Thyroid gland (tissue), 7 donors: Measurements from ENCODE around the gene RAB2B.

DNA sequence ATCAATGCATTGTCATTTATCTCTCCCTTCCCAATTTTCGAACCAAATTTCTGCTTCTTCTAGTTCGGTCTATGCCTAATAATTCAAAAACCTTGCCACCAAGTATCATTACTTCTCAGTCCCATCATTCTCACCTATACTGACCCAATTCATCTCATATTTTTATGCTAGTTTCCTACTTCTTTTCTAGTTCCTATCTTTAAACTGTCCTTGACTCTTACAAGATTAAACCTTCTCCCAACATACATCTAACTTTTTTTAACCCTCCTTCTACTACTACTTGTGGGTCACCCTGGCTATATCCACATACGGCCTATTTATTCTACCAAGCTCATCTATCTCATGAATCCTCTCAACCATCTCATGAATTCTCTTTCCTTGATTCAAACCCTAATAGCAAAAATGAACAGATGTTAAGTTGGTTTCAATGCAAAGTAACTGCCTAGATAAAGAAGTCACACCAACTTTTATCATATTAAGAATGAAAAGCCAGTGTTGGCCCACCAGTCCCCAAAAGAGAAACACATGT lies 21.3 kb downstream of the CHD8 start:
- PRO-cap, 2 experiments = no peak in any of the 2 experiments
- RAMPAGE, long total RNA, 5 experiments = no peak in any of the 5 experiments

- PRO-cap, 2 experiments = peak in 2 of 2 experiments; most common plus-strand start chr14:21476611 (in 1); most common minus-strand start chr14:21476627 (in 1)
- RAMPAGE, long total RNA, 5 experiments = start-site peak on the minus strand in 4 of 5 experiments, at chr14:21476595-21477014 at its widest, 15 to 92 reads per replicate
These were observed at the start of gene RAB2B for GRCh38 chr14:21476401-21477139. TSS of gene RAB2B (minus strand) at chr14:21476959.

- PRO-cap, 2 experiments = no peak in any of the 2 experiments
- RAMPAGE, long total RNA, 5 experiments = no peak in any of the 5 experiments
These were observed 590 bp downstream of the SALL2 start for GRCh38 chr14:21525406-21526105.

DNA sequence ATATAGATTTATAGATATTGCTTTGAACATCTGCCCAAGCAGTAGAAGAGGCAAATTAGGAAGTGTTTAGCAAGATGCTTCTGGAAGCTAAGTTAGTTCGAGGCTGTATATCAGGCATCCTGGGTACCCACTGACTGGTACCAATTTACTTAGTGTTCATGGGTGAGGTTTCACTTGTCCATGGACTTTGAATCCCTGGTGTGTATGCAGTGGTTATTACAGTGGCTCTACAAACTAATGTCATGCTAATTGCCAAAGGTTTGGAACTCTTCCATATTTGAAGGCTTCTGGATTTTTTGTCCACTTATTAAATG lies 315 bp upstream of the OR4E2 start:
- PRO-cap, 2 experiments = no peak in any of the 2 experiments
- RAMPAGE, long total RNA, 5 experiments = no peak in any of the 5 experiments

- PRO-cap, 2 experiments = no peak in any of the 2 experiments
- RAMPAGE, long total RNA, 5 experiments = no peak in any of the 5 experiments
These were observed 46.2 kb upstream of the OR4E1 start for GRCh38 chr14:21719770-21720221.

DNA sequence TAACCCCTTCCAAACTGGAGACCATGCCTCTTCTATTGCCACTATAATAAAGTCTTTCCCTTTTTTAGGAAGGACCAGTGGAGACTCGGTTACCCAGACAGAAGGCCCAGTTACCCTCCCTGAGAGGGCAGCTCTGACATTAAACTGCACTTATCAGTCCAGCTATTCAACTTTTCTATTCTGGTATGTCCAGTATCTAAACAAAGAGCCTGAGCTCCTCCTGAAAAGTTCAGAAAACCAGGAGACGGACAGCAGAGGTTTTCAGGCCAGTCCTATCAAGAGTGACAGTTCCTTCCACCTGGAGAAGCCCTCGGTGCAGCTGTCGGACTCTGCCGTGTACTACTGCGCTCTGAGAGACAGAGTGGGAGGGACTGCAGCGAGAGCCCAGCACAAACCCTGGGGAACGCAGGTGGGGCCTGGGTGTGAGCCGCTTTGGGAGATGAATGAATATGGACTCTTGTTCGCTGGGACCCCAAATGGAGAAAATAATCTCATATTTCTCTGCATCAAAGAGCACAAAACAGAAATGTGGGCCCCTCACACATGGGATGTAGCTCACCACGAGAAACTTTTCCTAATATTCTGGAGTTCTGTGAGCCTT lies 329.8 kb upstream of the OR4E1 start:
- PRO-cap, 2 experiments = no peak in any of the 2 experiments
- RAMPAGE, long total RNA, 5 experiments = no peak in any of the 5 experiments

DNA sequence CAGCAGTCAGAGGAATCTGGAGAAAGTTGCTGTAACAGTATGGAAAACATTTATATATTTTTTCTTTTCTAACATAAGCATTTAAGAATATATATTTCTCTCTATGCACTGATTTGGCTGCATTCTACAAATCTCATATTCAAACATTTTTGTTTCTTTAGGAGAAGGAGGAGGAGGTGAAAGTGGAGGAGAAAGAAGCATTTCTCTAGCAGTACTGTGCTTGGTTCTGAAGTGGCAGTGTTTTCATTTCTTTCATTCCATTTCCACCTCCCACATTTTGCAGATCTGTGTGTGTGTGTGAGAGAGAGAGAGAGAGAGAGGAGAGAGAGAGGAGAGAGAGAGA lies 378.4 kb upstream of the OR4E1 start:
- PRO-cap, 2 experiments = peak in 1 of 2 experiments; most common minus-strand start position 218 of the sequence (in 1)
- RAMPAGE, long total RNA, 5 experiments = no peak in any of the 5 experiments

DNA sequence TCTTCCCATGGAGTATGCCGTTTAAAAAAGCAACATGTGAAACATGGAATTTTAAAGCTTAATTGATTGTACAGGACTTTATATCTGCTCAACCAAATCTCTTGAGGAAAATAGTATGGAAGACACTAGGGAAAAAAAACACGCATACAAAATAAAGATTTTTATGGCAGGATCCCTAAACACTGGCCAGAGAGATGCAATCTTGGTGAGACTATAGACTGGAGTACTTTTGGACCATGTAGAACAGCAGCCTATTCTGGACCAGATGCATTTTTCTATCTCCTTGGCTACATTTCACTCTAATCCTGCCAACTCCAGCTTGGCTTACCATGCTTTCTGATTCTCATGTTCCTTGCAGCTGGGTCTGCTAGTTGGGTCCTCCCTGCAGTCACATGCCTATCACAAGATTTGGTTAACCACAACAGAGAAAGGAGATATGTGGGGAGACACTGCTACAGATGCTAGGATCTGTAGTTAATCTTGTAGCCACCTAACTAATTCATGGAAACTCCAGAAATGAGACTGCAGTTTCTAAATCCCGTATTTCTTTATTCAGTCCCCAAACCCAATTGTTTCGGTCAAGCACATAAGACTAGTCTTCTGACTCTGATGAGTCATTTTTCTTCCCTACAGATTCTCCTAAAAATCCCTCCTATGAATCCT lies 410.8 kb downstream of the DAD1 start:
- PRO-cap, 2 experiments = peak in 1 of 2 experiments; most common plus-strand start position 421 of the sequence (in 1); most common minus-strand start position 245 of the sequence (in 1)
- RAMPAGE, long total RNA, 5 experiments = no peak in any of the 5 experiments

DNA sequence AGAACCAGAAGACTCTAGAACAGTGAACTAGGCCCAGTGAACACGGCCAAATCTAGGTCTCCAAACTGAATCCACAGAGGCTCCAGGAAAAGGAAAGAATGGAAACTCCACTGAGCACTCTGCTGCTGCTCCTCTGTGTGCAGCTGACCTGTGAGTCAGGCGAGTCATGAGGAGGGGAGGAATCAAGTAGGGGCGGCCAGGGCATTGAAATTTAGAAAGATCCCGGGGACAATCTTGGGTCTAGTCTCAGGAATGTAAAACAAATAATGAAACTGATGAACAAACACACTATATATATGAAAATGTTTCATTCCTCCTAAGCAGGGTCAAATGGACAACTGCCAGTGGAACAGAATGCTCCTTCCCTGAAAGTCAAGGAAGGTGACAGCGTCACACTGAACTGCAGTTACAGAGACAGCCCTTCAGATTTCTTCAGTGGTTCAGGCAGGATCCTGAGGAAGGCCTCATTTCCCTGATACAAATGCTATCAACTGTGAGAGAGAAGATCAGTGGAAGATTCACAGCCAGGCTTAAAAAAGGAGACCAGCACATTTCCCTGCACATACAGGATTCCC lies 323.3 kb downstream of the DAD1 start:
- PRO-cap, 2 experiments = no peak in any of the 2 experiments
- RAMPAGE, long total RNA, 5 experiments = no peak in any of the 5 experiments

DNA sequence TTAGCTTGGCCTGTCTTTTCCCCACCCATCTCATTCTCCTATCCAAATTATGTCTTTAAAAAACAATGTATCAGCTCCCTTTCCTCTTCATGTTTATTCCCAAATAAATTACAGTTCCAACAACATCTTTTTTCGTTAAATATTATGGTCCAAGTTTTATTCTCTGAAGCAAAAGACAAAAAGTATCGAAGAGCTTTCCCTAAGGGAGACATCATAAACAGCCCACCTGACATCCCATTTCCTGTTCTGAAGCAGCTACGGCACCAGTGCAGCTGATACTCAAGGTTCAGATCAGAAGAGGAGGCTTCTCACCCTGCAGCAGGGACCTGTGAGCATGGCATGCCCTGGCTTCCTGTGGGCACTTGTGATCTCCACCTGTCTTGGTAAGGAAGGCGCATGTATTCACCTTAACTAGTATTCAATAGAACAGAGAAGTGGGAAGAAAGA lies 308.2 kb downstream of the DAD1 start:
- PRO-cap, 2 experiments = no peak in any of the 2 experiments
- RAMPAGE, long total RNA, 5 experiments = no peak in any of the 5 experiments

DNA sequence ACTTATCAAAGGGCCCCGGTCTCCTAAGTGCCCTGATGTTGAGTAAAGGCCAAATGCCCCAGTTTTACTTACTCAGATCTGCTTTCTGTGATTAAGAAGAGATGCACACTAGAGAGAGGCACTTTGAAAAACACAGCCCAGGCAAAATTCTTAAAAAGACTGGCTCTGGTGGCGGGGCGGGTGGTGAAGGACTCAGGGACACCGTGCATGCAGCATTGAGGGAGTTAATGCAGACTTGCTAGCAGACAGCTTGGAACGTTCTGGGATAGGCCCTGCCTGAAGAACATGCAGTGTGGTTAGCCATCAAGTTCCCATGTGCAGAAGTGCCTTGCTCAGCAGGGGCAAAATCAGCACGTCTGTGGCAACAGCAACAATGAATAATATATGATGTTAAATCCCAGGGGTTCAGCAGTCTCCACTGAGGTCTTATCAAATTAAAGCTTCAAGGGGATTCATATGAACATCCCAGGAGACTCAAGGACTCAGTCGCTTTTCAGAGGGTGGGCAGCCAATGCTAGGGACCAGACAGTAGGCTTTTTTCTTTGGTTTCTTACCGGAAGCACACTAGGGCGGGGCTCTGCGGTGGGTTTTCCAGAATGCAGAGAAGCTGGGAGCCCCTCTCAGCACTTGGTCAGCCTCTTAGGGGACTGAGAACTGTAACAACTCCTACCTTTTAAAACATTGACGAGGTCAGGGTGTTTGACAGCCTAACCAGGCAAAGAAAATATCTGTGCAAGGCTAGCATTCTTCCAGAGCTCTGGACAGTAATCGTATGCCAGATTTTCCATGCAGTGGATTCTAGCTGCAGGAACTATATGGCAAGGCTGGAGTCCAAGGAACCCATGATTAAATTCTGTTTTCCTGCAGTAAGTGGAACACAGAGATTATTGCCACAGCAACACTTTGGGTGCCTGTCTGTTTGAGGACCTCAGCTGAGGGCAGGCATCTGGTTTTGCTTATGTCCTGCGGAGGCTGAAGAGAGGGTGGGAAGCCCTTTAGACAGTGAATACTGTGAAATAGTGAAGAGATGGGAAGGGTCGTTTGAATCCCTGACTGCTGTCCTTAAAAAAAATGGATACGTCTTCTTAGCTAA lies 104.7 kb downstream of the DAD1 start:
- PRO-cap, 2 experiments = no peak in any of the 2 experiments
- RAMPAGE, long total RNA, 5 experiments = no peak in any of the 5 experiments

DNA sequence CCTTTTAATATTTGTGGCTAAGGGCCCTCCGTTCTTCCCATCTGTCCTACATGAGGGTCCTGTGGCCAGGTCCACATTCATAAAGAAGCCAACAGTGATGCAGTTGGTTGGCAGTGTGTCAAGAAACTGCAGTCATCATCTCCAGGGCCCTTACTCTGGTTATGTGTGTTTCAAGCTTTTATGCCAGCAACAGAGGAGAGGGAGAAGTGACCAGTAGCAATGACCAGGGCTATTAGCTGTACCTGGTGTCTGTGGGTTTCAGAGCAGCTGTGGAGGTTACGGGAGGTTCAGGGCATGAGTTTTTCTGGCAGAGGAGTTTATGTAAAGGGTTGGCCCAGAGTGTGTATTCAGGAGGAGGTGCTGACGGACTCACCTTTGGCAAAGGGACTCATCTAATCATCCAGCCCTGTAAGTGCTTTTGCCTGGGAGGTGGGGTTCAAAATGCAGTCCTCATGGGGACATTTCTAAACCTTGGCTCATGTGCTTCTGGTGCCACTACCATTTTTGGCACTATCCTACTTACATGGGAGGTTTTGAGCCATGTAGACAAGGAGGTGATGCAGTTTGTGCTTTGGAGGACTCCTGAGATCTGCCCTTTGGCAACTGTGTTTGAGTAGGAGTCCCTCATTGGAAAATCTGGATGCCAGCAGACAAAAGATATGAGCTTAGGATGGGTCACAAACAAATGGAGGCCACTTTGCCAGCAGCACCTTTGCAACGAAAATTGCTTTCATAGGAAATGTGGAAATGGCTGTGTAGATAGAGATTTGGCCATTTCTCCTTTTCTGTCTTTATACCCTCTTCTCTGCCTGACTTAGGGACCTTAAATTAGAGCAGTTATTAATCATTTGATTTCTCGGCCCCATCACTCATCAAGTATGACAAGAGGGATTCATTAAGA lies 95.2 kb downstream of the DAD1 start:
- PRO-cap, 2 experiments = no peak in any of the 2 experiments
- RAMPAGE, long total RNA, 5 experiments = no peak in any of the 5 experiments

DNA sequence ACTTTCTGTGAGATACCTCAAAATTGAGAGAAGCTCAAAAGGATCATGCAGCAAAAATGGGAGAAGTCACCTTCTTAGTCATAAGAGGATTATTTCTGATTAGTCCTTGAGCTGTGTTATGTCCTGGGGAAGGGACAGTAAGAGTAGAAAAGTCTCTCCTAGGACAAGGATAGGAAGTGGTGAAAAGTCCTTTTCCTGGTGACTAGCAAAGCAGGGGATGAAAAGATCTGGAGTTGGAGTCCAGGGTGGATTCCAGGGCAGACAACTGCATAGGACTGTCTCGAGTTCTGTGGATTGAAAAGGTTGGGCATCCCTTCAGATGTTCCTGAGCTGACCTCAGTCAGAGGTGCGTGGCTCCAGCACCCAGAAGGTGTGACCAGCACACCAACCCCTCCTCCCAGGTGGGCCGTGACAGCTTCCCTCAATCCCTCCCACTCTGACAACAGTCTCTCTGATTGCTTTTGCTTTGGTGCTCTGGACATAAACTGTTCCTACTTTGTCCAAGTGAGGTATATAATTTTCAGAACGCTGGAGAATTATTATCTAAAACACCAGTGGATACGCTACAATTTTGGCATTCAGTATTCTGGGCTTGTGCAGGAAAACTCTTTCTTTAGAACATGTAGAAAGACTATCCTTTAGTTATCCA lies 88.1 kb downstream of the DAD1 start:
- PRO-cap, 2 experiments = no peak in any of the 2 experiments
- RAMPAGE, long total RNA, 5 experiments = no peak in any of the 5 experiments

DNA sequence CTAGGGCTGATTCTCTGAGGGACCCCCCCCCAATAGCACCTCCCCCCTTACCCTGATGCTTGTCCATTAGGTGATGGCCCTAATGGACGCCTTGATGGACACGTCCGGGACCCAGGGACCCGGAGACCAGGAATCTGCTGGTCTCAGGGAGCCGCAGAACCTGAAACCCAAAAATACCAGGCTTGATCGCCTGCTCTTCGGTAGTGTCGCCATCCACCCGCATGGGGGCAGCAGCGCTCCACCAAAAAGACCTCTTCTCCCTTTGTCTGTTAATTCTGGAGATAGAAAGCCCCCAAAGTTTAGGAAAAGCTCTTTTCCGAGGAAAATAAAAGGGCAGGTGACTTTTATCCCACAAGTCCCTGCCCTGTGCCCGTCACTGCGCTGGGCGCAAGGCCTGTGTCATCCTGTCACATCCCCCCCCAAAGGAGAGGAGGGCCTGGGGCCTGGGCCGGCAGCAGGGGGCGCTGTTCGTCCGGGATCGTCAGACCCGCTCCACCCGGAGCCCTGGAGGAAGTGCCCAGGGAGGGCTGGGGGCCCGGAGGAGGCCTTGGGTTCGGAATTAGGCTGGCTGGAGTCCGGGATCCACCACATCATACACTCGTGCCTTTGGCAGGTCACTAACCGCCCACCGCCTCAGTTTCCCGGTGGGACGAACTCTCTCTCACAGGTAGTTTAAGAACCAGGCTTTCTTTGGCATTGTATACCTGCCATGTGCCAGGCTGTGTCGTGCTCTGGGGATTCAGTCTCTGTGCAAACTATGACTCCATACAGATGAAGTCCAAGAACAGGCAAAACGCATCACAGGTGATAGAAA lies 31.9 kb downstream of the DAD1 start:
- PRO-cap, 2 experiments = peak in 1 of 2 experiments; most common plus-strand start position 467 of the sequence (in 1)
- RAMPAGE, long total RNA, 5 experiments = no peak in any of the 5 experiments

- PRO-cap, 2 experiments = no peak in any of the 2 experiments
- RAMPAGE, long total RNA, 5 experiments = no peak in any of the 5 experiments
These were observed 402 bp upstream of the ABHD4 start for GRCh38 chr14:22597739-22598057.

- PRO-cap, 2 experiments = no peak in any of the 2 experiments
- RAMPAGE, long total RNA, 5 experiments = no peak in any of the 5 experiments
These were observed 17.8 kb downstream of the SLC7A7 start for GRCh38 chr14:22797331-22797922.

DNA sequence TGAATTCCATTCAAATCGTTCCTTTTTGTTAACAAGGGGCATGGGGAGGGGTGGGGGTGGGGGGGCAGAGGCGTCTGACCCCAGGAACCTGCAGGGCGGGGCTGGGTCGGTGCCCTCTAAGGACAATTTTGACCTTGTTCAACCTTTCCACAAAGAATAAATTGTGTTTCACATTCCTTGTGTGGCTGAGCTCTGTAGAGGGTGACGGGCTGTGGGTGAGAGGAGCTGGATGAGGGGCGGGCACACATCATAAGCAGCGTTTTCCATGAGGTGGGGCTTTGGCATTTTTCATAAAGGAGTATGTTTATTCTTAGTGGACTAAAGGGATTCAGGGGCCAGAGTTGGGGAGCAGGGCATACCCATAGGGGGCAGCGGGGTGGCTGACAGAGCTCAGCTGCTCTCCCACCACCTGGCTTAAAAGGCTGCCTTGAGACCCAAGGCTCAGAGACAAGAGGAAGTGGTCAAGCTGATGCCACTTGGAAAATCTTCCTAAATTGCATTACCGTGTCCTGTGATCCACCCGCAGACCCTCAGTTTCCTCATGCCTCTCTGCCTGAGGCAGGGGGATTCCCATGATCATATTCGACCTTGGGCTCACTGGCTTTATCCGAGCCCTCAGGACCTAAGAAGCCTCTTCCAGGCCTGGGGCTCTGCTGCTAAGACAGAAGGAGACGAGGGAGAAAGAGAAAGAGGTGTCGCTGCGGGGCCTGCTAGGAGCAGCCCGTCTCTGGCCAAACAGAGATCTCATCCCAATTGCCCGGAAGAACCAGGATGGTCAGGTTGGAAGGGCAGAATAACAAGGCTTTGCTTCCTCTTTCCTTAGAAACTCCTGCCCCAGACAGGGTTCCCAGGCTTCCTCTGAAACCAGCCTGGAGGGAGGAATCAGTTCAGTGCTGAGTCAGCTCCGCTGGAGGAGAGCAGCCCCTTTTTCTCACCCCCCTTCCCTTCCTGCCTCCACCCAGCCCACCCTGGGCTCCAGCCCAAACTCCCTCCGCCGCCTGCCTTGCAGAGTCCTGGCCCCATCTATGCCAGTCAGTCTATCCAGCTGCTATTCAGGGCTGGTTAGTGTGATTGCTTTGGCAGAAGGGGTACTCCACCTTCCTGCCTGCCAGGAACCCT lies 11.6 kb downstream of the MMP14 start:
- PRO-cap, 2 experiments = no peak in any of the 2 experiments
- RAMPAGE, long total RNA, 5 experiments = no peak in any of the 5 experiments

- PRO-cap, 2 experiments = no peak in any of the 2 experiments
- RAMPAGE, long total RNA, 5 experiments = no peak in any of the 5 experiments
These were observed 17.0 kb downstream of the MMP14 start for GRCh38 chr14:22853528-22853714.

DNA sequence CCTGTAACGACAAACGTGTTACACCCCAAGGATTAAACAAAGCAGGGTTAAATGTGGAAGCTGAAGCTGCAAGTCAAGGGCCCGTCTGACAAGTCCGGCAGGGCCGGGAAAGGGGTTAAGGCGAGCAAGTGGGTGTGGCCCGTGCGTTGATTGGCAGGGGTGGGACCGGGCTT lies 90 bp upstream of the LRP10 start:
- PRO-cap, 2 experiments = peak in 2 of 2 experiments; most common minus-strand start position 90 of the sequence (in 2)
- RAMPAGE, long total RNA, 5 experiments = no peak in any of the 5 experiments

- PRO-cap, 2 experiments = no peak in any of the 2 experiments
- RAMPAGE, long total RNA, 5 experiments = no peak in any of the 5 experiments
These were observed 1.3 kb downstream of the LRP10 start for GRCh38 chr14:22872874-22873275.